Bronchial epithelial cell (primary cell): ENCODE measurements around a stretch of chr1.

DNA sequence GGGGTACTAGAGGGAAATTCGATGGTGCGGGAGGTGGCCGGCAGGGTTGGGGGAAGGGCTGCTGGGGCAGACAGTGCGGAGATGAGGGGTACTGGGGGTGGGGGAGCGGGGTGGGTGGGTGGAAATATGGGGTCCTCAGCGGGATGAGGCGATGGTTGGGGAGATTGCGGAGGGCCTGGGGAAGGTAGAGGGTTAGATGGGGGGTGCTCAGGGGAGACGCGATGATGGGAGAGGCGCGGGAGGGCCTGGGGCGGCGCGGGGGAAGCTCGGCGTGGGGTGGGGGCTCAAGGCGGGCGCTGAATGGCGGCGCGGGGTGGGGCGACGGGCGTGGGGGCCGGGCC, 369 bp downstream of the FAAP20 start:
- RRBS, 2 experiments = 0 to under 1% methylated on average over 3 of the region's 26 CpGs

- RRBS, 2 experiments = 73% methylated on average over 4 of the region's 17 CpGs
Observed at GRCh38 chr1:2235538-2236069, 7.5 kb downstream of the SKI start.

GRCh38 chr1:2246108-2246975, 18.2 kb downstream of the SKI start:
- RRBS, 2 experiments = no CpG with 5 or more reads among the region's 27 CpGs

- RRBS, 2 experiments = no CpG with 5 or more reads among the region's 17 CpGs
Observed at GRCh38 chr1:2311350-2312010, 79.9 kb downstream of the MORN1 start.

- RRBS, 2 experiments = no CpG with 5 or more reads among the region's 23 CpGs
Observed at GRCh38 chr1:2320673-2321291, 70.6 kb downstream of the MORN1 start.

DNA sequence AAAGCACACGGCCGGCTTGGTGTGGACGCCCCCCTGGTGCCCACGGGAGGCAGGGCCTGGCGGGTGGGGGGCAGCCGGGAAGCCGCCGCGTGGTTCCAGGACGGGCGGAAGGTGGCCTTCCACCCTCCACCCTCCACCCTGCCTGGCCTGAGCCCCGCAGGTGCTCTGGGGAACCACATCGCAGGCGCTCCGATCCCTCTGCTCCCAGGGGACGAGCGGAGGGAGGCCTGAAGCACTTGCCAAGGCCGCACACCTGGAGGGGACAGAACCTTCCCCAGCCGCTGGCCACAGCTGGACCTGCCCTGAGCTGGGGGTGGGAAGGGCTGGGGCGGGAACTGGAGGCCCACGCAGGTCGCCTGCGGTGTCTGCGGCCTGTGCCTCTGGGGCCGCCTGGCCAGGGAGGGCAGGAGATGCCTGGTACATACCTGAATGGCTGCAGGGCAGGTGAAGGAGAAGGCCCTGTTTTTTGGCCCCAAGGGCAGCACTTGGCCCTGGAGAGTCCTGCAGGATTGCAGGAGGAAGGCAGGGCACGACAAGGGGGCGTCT, 881 bp upstream of the PEX10 start:
- RRBS, 2 experiments = 1% methylated on average over 6 of the region's 27 CpGs

DNA sequence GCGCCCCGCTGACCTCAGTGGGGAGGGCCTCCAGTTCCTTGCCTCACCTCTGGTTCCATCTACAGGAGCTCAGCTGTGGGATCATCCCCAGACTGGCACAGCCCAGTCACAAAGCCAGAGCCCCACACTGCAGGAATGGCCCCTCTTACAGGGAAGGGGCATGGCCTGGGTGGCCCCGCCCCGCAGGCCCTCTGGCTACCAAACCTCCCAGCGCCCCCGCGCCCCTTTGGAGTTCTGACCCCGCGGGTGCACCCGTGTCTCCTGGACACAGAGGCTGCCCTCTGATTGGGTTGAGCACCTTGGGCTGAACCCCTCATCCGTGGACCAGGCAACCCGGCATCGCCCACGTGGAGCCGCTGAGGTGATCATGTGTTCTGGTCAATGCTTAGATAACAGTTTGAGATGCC, 1.4 kb upstream of the PEX10 start:
- RRBS, 2 experiments = no CpG with 5 or more reads among the region's 15 CpGs

DNA sequence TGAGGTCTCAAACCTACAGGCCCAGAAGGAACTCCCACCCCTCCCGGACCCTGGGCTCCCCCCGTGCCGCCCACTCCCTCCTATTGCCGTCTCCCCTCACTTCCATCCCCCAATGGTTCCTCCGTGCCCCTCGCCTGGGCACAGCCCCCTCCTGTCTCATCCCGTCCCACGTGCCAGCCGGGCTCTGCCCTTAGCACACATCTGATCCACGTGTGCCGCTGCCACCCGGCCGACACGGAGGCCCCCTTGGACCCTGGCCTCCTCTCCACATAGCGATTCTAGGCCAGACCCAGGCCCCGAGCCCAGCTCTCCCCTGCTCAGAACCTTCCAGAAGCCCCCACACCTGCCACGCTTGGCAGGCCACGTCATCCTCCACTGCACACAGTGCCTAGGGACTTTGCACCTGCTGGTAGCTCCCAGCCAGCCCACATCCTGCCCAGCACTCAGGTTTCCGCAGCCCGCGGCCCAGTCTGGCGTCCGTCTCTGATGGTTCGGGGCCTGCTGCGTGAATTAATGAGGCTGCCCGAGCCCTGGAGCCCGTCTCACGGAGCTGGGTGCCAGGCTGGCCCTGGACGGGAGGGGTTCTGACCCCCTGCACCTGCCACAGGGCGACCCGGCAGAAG, 20.0 kb downstream of the PLCH2 start:
- RRBS, 2 experiments = 90 to 91% methylated on average over 4 of the region's 31 CpGs

DNA sequence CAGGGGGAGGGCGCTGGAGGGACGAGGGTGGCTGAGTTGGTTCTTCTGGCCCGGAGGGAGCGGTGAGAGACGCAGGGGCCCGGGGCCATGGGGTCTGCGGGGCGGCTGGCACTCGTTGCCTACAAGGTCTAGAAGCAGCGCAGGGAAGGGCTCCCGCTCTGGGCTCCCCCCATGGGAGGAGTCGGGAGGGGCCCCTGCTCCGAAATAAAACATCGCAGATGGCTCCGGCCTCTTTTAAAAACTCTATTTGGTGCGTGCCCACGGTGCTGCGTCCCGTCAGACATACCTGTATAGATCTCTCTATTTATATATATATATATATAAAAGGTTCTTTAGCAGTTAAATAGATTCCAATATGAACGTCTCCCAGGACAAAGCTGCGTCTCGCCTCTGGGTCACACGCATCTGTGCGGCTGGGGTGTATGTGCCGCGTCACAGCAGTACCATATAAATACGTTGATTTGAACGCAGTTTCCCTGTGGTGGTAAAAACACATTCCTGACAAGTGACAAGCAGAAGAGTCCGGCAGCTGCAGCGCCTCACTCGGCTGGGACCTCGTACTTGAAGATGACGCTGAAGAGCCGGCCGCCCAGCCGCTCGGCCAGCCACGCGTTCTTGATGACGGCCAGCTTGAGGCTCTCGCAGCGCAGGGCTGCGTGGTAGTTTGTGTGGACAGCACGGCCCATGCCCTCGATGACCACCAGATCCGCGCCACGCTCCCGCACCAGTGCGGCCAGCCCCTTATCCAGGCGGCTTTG, 17.9 kb downstream of the PANK4 start:
- RRBS, 2 experiments = 78 to 88% methylated on average over 6 of the region's 51 CpGs

- RRBS, 2 experiments = no CpG with 5 or more reads among the region's 18 CpGs
Observed at GRCh38 chr1:2528656-2529072, 1.4 kb downstream of the HES5 start.

DNA sequence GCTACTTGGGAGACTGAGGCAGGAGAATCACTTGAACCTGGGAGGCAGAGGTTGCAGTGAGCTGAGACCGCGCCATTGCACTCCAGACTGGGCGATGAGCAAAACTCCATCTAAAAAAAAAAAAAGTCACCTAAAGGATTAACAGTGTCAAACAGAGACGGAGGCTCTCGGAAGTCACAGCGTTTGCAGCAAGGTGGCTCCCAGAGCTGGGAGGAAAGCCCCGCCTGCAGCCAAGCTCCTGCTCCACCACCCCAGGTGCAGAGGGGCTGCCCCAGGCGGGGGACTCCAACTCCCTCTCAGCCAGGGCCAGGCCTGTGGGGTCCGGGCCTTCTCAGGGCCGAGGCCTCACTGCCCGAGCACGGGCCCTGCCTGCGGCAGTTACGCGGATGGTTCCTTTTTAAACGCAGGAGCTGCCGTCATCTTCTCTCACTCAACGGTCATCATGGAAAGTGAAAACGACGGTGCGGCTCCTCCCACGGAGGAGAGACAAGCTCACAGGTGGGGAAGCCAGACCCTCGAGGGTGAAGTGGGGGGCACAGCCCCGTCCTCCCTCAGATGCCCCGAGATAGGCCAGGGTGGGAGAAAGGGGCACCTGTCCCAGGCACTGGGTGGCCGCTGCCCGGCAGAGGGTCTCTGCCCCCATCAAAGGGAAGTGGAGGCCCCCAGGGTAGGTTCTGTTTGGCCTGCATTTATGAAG, 9.0 kb upstream of the PRXL2B start:
- RRBS, 2 experiments = 71% methylated on average over 1 of the region's 27 CpGs; no CpG with 5 or more reads in 1 of the 2 experiments

DNA sequence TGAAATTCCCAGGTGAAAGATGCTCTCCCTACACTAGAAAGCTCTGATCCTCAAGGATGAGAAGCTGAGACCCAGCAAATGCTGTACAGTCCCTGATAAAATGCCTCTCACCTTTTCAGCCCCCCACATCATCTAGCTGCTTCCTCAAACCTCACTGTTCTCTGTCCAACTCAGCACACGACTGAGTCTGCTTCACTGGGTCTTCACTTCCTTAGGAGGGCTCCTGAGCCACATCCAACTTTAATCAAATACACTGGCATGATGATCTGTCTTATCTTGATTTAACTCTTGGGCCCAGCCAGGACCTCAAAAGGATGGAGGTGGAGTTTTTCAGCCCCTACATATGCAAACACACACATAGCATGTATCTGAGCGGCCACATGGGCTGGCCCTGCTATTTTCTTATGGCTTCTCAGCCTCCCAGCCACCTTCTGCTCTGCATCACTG, 2.0 kb upstream of the PRXL2B start:
- RRBS, 2 experiments = no CpG with 5 or more reads among the region's 2 CpGs

- RRBS, 2 experiments = 2 to 3% methylated on average over 41 of the region's 59 CpGs
Observed at GRCh38 chr1:2628671-2629267, 4.0 kb downstream of the MMEL1 start.

GRCh38 chr1:2631177-2631892, 1.5 kb downstream of the MMEL1 start:
- RRBS, 2 experiments = no CpG with 5 or more reads among the region's 20 CpGs

- RRBS, 2 experiments = 1 to 2% methylated on average over 13 to 14 of the region's 33 CpGs
Observed at GRCh38 chr1:2642320-2642858, 9.6 kb upstream of the MMEL1 start.

- RRBS, 2 experiments = 1 to 2% methylated on average over 7 of the region's 23 CpGs
Observed at GRCh38 chr1:3067994-3068218, 1.1 kb upstream of the PRDM16 start.

DNA sequence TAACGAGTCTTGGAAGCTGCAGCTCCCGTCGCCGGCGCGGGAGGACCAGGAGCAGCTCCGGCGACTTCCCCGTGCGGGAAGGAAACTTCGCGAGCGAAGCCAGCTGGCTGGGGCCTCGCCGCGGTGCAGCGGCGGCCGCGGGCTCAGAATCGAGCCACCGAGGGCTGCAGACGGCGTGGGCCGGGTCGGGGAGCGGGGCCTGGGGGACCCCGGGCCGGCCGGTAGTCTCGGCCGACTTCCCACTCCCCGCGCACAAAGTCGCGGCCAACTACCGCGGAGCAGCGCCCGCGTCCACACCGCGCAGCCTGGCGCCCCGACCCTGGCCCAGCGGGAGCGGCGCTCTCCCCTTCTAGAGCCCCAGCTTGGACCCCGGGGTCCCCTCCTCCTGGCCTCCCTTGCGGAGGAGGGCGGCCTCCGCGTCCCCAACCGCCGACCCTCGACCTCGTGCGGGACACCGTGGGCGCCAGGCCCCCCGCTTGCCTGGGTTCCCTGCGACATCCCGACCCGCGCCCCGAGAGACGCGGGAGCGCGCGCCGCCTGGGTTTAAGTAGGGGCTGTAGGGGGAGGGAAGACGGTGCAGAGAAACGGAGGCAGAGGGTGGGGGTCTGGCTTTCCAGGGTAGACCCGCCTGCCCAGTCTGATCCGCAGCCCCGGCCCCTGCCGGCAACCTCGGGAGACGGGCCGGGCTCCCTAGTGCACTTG, 4.6 kb downstream of the PRDM16 start:
- RRBS, 2 experiments = 11 to 13% methylated on average over 4 of the region's 81 CpGs

GRCh38 chr1:3096889-3097157, 27.8 kb downstream of the PRDM16 start:
- RRBS, 2 experiments = no CpG with 5 or more reads among the region's 12 CpGs

DNA sequence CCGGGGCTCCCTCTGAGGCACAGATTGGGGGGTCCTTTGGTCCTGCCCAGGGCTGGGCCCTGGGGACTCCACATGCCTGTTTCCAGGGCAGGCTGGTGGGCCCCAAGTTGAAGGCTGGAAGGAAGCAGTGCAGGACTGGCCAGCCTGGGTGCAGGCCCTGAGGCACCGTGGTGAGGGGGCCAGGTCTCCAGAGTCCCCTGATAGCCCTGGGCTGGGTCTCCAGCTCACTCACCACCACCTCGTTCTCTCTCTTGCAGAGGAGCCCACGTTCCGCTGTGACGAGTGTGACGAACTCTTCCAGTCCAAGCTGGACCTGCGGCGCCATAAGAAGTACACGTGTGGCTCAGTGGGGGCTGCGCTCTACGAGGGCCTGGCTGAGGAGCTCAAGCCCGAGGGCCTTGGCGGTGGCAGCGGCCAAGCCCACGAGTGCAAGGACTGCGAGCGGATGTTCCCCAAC, 51.9 kb upstream of the ARHGEF16 start:
- RRBS, 2 experiments = no CpG with 5 or more reads among the region's 18 CpGs

- RRBS, 2 experiments = 17 to 35% methylated on average over 2 to 4 of the region's 26 CpGs
Observed at GRCh38 chr1:3423171-3423930, 31.1 kb upstream of the ARHGEF16 start.